Gastroesophageal sphincter (tissue), 4 donors: ENCODE measurements around a stretch of chr9.

- PRO-cap: no peak
- RAMPAGE, long total RNA, 4 experiments: no peak in any of the 4 experiments
Observed at GRCh38 chr9:570860-571615, 66.5 kb downstream of the KANK1 start.

- PRO-cap: no peak
- RAMPAGE, long total RNA, 4 experiments: no peak in any of the 4 experiments
Observed at GRCh38 chr9:585266-585927, 80.9 kb downstream of the KANK1 start.

DNA sequence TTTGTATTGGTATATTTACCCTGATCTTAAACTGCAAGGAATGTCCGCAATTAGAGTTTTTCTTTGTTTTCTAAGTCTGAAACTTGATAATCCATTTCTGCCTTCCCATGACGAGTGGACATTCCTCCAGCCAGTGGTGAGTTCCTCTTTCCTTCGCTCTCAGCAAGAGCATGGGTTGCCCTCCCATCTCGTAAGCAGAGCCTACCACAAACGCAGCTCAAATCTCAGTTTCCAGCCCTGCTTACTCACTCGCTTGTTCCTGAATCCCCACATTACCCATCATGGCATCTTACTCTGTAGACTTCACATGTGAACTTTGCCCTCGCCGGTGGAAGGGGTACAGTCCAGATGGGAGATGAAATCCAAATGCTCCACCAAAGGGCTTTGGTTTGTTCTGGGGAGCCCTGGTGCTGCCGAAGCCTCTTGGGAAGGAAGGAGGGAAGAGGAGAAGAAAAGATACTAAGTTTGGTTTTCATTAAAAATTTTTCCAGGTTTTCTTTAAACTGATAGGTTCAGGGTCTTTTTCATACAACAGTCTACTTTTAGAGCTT lies 117.1 kb downstream of the KANK1 start:
- PRO-cap: no peak
- RAMPAGE, long total RNA, 4 experiments: no peak in any of the 4 experiments

DNA sequence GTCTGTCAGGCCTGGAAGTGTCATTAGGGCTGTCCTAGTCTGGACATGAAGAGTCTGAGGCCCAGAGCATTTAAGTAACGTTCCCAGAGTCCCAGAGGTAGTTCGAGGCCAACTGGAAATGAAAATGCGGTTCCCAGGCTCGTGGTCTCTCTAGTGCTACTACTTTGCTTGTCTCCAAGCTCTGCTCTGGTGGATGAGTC lies 148.6 kb downstream of the KANK1 start:
- PRO-cap: unidirectional peak, plus-strand start at position 102 of the sequence
- RAMPAGE, long total RNA, 4 experiments: no peak in any of the 4 experiments

- PRO-cap: unidirectional peak, plus-strand start at chr9:746205; unidirectional peak, plus-strand start at chr9:746284
- RAMPAGE, long total RNA, 4 experiments: no peak in any of the 4 experiments
Observed at GRCh38 chr9:745893-746585, 95.5 kb upstream of the DMRT1 start.

- PRO-cap: no peak
- RAMPAGE, long total RNA, 4 experiments: no peak in any of the 4 experiments
Observed at GRCh38 chr9:841969-842296, 436 bp downstream of the DMRT1 start.

GRCh38 chr9:2017264-2017950 lies 2.3 kb downstream of the SMARCA2 start:
- PRO-cap: bidirectional peak, plus-strand start at chr9:2017427, minus-strand start at chr9:2017378; bidirectional peak, plus-strand start at chr9:2017615, minus-strand start at chr9:2017632; bidirectional peak, plus-strand start at chr9:2018012, minus-strand start at chr9:2017834
- RAMPAGE, long total RNA, 4 experiments: start-site peak on the plus strand in 4 of 4 experiments, at chr9:2017339-2017718 at its widest, 20 to 39 reads per replicate

DNA sequence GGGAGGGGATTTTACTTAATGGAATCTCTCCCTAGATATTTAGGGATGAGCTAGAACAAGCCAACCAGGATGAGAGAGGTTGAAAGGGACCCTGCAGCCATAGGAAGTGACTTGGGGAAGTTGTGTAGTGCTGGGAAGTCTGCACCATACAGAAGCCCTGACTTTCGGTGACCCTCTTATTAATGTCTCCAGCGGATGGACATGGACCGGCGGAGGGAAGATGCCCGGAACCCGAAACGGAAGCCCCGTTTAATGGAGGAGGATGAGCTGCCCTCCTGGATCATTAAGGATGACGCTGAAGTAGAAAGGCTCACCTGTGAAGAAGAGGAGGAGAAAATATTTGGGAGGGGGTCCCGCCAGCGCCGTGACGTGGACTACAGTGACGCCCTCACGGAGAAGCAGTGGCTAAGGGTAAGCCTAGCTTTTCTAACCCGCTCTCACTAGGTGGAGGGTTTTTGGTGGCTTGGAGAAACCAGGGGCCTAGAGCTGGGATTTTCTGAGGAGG lies 108.4 kb downstream of the SMARCA2 start:
- PRO-cap: no peak
- RAMPAGE, long total RNA, 4 experiments: start-site peak on the plus strand in 1 of 4 experiments, centred at position 273 of the sequence, 56 reads per replicate

- PRO-cap: no peak
- RAMPAGE, long total RNA, 4 experiments: no peak in any of the 4 experiments
Observed at GRCh38 chr9:2229191-2229828, 214.2 kb downstream of the SMARCA2 start.

GRCh38 chr9:2234284-2234658 lies 219.1 kb downstream of the SMARCA2 start:
- PRO-cap: no peak
- RAMPAGE, long total RNA, 4 experiments: no peak in any of the 4 experiments

DNA sequence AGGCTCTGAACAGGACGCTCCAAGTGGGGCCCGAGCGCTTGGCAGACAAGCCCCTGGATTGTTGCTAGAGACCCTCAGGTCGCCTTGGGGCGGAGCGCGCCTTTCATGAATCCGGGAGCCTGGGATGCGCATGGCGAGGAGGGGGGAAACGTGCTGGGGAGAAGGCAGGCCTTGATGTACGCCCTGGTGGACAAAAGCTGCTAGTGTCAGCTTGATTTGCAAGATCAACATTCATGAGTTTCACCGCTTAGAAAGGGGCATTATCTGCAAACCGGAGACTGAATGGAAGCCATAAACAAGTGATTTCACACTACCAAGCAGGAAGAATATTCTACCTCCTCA lies 226.3 kb downstream of the SMARCA2 start:
- PRO-cap: no peak
- RAMPAGE, long total RNA, 4 experiments: no peak in any of the 4 experiments

- PRO-cap: no peak
- RAMPAGE, long total RNA, 4 experiments: no peak in any of the 4 experiments
Observed at GRCh38 chr9:2267130-2267790, 252.1 kb downstream of the SMARCA2 start.

DNA sequence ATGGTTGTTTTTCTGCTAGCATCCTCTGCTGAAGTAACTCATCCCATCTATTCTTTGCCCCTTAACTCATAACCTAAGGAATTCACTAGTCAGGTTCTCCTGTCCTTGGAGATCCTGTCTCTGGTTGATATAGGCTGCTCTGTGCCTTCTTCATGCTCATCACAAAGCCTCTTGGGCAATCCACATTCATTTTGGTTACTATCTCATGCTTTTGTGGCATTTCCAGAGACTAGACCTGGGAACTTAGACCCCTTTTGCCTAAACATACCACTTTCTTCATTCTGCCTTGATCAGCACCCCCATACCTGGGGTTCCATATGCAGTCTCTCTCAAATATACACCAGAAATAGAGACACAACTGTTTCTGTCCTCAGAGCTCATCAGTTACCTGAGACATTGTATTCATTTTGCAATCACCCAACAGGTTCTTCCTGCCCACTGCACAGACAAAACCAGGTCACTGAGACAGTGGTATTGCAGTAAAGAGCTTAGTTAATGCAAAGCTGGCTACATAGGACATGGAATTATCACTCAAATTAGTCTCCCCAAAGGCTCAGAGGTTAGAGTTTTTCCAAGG lies 40.7 kb downstream of the KCNV2 start:
- PRO-cap: no peak
- RAMPAGE, long total RNA, 4 experiments: no peak in any of the 4 experiments

- PRO-cap: no peak
- RAMPAGE, long total RNA, 4 experiments: no peak in any of the 4 experiments
Observed at GRCh38 chr9:3224647-3225355, 301.0 kb downstream of the RFX3 start.

- PRO-cap: no peak
- RAMPAGE, long total RNA, 4 experiments: no peak in any of the 4 experiments
Observed at GRCh38 chr9:3486313-3486814, 39.4 kb downstream of the RFX3 start.

DNA sequence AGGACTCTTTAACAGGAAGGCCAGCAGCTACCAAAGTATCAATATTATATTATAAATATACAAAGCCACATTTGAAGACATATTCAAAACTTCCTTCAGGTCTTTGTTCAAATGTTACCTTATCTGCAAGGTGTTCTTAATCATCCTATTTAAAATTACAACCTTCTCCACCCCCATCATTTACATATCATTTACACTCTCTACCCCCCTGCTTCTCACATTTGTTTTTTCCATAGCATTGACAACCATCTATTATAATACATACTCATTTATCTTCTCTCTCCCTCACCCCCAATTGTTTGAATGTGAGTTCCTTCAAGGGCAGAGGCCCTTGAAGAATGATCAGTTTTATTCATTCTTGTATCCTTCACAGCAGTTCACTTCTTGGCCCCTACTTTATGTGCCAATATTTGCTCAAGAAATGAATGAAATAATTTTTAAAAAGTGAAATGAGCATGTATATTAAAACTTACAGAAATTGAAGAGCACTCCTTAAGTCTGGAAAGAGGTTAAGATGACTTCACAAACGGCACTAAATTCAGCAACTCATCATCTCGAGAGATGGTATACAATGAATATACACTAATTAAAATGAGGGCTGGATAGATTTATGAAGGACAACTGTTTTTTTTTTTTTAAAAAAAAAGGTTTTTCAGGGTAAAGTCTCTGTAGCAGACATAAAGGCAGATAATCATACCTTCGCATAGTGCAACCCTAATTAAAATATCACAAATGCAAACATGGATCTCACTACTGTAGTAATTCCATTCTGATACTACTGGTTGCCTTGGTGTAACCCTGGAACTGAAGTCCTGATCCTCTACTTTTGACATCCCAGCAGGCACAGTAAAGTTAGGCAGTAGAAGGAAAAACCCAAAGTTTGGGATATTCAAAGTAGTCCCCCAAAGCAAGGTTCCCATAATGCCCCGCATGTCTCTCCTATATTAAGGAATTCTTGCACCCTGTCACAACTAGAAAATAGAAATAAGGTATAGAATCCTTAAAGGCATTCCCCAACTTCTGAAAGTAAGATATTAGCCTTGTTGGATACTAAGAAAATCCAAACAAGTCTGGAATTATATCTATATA lies 19.9 kb downstream of the RFX3 start:
- PRO-cap: no peak
- RAMPAGE, long total RNA, 4 experiments: no peak in any of the 4 experiments

DNA sequence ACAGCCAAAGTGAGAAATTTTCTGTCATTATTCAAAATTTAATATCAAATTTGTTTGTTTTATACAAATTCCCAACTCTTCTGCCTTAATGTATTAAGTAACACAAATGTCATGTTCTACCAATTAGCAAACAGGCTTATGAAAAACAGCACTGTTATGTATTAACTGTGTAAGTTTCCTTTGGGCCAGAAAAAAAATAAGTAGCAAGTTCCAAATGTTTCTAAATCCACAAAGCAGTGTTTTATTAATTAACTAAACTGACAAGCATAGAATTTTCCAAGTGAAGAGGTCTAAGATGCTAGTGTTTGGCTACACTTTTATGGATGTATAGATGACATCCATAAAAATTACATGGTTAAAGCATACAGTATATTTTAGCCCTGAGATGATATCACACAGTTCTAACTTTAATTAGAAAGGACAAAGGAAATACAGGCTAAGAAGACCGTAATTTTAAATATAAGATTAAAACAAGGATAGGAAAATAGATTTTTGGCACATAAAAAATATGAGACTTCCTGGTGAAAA lies 234.4 kb downstream of the GLIS3 start:
- PRO-cap: no peak
- RAMPAGE, long total RNA, 4 experiments: no peak in any of the 4 experiments

GRCh38 chr9:4111302-4111676 lies 188.6 kb downstream of the GLIS3 start:
- PRO-cap: no peak
- RAMPAGE, long total RNA, 4 experiments: no peak in any of the 4 experiments

DNA sequence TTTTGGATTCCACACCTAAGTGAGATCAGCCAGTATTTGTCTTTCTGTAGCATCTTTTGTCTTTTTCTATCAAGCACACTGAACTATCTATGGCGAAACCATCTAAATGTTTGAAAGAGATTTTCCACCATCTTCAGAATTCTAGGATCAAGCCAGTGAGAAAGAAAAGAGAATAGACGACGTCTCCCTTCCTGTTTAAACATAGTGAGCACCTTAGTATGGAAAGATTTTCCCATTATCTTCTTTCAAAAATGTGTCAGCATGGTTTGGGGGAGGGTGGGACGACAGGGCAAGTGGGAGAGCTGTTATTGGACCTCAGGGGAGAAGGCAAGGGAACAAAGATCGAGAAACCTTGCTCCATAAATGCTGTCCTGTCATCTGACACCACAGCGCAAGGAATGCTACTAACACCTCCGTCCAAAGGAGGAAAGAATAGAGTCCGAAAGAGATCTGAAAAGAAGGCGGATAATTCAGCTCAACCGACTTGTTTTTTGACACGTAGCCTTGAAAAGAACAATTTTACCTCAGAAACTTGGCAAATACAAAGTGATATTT lies 156.0 kb downstream of the GLIS3 start:
- PRO-cap: no peak
- RAMPAGE, long total RNA, 4 experiments: no peak in any of the 4 experiments

- PRO-cap: no peak
- RAMPAGE, long total RNA, 4 experiments: no peak in any of the 4 experiments
Observed at GRCh38 chr9:4276252-4276503, 23.7 kb downstream of the GLIS3 start.